Mesangial cell (primary cell): ENCODE measurements around a stretch of chr5.

GRCh38 chr5:95878035-95878704 is 55.6 kb upstream of the GLRX start:
- RAMPAGE, long total RNA: no peak

DNA sequence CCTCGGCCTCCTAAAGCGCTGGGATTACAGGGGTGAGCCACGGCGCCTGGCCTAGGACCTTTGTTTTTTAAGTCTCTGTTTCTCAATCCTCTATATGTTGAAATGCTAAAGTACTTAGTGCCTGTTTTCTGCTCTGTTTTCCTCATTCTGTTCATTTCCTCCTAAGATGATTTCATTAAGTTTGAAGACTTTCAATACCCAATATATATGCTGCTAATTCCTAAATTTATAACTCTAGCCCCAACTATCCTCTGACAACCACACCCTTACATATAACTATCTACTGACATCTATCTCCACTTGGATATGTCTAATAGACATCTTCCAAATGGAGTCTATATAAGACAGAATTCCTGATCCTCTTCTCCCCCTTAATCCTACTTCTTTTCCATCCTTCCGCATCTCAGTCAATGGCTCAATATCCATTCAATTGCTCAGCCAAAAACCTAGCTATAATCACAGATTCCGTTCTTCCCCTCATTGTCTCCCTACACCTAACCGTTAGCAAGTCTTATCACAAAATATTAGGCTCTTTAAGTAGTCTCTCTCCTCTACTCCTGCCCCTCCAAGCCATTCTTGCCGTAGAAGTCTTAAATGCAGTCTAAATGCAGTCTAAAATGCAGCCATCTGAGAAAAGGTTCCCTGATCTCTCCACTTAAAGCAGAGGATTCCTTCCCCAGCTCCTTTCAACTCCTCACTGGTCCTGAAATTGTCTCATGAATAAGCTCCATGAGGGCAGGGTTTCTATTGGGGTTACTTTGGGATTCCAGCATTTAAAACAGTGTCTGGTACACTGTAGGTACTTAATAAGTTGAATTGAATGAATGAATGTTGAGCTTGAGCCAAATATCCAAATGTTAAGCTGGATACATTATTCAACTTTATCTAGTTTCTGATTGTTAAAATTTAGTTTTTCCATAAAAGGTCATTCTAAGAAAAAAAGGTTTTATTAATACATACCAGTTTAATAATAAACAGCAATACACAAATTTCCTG is 57.9 kb downstream of the ELL2 start:
- RAMPAGE, long total RNA: no peak

GRCh38 chr5:95932698-95933776 is 28.6 kb downstream of the ELL2 start:
- RAMPAGE, long total RNA: no peak

GRCh38 chr5:95944826-95945523 is 16.7 kb downstream of the ELL2 start:
- RAMPAGE, long total RNA: no peak

DNA sequence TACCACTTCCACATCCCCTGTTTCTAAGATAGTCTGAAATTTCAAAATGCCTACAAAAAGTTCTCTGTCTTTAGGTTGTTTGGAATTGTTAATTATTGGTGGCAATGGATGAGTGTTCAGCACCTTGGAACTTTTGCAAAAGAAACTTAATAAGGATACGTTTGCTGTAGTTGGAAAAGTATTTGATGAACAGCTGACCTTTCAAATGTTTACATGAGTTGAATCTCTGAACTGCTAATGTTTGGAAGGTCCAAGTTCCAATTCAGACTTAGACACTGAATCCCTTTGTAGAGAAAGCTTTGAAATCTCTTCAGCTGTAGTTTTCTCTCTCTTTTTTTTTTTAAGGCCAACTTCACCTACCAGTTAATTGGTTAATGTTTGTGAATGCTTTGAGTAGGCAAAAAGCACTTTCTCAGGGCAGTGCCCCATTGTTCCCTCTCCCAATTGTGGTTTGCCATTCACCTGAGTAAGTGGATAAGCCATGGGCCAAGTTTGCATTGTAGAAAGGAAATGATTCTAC is 156.3 kb upstream of the ELL2 start:
- RAMPAGE, long total RNA: no peak

GRCh38 chr5:96145839-96146477 is 184.3 kb upstream of the ELL2 start:
- RAMPAGE, long total RNA: no peak

DNA sequence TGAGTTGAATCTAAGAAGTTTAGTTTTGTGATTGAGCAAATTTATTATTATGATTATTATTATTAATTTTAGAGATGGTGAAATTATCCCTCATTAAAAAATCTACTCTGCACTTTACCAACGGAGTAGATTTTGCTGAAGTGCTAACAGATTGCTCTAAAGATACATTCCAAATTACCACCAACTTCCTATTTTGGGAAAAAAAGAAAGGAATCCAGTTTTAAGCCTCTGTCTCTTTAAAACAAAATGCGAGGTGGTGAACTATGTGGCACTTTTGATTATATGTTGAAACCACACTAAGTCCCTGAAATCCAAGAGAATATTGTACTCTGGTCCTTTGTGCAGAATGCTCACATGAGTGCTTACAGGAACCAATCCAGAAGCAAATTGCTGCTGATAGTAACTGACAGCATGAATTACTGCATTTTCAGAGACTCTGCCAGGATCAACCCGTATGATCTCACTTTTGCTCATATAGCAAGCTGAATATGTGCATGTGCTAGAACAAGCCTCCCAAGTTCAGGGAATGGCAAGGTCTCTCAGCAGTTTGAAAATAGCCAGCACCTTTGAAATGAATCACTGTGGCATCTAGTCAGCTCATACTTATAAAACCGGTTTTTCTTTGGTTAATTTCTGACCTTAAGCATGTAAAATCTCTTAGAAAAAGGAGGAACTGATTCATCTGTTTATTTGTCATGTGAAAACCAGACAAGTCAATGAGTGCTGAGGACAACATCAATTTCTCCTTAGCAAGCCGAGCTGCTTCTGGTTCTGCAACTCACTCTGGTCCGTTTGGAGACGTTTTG is 215.6 kb upstream of the ELL2 start:
- RAMPAGE, long total RNA: no peak

DNA sequence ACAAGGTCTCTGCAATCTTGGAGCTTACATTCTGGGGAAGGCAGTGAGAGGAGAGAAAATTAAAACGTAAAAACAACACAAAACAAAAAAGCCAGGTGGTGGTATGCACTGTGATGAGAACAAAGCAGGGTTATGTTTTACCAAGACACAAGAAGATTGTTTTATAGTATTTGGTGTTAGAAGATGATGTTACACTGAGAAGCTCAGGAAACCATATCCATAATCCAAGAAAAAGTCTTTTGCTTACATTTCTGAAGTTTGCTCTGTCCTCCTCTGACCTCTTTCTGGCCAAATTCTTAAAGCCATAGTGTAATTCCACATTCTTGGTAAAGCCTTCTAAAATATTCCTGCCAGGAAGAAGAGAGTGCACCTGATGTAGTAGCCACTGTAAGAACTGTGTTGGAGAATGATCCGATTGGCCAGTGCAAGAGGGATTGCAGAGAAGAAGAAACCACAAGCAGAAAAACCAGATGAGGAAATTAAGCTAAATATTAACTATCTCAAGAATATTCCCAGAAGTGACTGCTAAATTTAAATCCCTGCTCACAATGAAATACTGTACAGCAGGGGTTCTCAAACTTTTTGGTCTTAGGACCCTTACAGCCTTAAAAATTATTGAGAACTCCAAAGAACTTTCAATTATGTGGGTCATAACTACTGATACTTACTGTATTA is 218.3 kb downstream of the PCSK1 start:
- RAMPAGE, long total RNA: no peak

DNA sequence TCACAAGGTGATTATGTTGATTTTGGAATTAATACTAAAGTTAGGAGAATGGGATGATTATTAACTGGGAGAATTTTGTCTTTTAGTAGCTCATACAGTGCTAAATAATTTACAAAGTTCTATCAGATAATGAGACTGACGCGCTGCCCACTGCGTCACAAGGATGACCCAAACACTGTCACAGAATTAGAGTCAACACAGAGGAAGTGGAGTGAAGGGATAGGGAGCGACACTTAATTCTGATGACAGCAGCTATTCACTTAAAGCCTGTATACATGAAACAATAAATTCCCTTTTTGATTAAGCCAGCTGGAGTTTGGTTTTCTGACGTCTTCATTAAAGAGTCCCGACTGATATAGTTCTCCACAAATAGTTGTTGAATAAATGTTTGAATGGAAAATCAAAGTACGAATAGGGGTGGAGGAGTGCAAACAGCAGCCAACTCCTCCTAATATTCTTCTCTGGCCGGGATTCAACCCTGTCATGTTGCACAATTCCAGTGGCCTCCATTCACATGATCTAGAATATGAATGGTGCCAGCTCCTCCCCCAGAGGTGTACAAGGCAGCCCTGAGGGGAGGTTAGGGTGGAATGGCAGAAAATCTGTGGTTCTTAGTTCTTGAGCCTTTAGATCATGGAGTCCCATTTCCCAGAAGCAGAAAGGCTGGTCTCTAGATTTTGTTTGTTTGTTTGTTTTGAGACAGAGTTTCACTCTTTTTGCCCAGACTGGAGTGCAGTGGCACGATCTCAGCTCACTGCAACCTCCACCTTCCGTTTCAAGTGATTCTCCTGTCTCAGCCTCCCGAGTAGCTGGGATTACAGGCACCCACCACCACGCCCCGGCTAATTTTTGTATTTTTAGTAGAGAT is 140.2 kb downstream of the PCSK1 start:
- RAMPAGE, long total RNA: no peak

DNA sequence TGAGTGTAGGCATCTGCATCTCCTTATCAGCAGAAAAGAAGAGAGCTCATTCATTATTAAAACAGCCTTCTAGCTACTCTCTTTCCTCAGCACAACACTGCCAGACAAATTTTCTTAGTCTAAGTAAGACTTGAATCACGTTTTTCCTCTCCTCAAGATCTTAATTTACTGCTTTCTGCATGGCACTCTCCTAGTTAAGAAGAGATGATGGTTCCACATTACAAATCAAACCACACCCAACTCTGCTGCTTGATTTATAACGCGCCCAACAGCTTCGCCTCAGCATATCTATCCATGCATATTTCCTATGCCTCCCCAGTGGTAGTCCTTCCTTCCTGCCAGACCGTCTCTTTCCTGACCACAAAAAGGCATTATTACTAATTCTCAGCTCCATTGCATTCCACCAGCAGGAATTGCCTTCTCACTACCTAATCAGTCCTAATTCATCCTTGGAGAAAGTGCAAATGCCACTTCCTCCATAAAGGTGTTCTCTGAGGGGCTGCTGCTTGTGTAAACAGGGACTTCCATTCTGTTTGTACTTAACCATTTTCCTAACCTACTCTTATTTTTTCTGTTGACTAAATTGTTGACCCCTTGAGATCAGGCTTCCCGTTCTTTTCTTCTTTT is 95.0 kb upstream of the CAST start:
- RAMPAGE, long total RNA: no peak

DNA sequence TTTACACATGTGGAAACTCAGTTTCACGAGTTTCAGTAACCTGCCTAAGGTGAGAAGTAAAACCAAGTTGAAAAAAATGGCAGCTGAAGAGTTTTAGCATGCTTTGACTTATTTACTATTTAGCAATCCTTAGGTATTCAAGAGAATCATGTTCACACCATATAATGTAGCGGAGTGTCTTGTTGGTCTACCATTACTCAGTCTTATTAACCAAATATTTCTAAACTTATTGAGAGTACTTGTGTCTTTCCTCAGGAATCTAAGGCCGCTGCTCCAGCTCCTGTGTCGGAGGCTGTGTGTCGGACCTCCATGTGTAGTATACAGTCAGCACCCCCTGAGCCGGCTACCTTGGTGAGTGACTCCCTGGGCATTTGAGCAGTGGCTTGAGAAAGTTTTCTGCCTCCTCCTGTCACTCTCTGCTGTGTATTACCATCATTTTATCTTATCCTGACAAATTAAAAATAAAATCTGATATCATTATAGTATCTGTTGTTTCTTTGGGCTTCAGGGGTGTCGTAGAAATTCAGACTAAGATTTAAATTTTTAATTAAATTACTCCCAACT is 57.3 kb downstream of the ERAP1 start:
- RAMPAGE, long total RNA: no peak

GRCh38 chr5:96764883-96765553 is 42.7 kb downstream of the ERAP1 start:
- RAMPAGE, long total RNA: no peak

DNA sequence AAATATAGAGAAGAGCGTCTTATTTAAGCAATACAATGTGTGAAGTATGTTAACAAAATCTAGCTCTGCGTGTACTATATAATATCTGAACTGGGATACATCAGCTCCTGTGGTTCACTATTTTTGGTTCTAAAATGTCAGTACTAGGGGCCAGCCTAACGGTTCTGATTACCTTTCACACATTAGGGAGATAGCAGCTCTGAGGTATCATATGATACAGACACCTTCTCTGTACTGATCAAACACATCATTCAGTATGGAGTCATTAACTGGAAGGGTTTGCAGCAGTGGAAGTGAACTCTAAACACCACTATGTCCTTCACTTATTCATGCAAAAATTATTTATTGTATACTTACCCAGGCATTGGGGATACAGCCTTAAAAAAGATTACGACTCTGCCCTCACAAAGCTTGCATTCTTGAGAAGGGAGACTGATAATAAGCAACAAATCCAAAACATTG is 2.1 kb upstream of the LNPEP start:
- RAMPAGE, long total RNA: no peak

- RAMPAGE, long total RNA: no peak
Observed at GRCh38 chr5:96960879-96961517, 25.1 kb downstream of the LNPEP start.

DNA sequence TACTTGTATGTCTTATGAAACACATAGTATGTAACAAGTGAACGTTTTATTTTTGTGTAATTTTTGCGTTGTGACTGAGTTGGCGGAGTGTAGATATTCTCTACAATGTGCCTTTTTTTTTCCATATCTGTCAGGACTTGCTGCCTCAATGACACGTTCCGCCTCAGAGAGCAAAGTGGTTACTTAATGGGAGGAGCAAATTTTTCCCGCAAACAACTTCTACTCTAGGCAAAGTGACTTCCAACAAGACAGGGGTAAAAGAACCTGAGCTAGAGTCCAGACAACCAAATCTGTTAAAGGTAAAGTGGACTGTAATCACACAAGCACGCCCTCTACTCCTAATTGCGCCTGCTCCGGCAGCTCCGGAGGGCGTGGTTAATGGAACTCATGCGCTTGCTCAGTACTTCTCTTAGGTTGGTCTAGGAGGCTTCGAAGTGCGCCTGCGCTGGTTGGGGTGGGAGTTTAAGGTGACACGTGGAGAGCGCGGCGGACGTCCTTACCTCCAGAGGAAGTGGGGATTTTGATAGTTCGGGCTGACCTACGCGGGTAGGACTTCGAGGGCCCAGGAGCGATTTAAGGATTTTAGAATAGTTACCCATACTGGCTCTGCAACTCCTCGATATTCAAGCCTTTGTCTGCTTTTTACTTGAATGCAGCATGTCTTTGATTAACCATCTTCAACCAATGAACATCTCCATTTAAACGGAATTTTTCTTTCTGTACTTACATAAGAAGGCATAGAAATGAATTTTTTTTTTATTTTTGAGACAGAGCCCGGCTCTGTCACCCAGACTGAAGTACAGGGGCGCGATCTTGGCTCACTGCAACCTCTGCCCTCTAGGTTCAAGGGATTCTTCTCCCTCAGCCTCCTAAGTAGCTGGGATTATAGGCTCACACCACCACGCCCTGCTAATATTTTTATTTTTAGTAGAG is 590 bp upstream of the RIOK2 start:
- RAMPAGE, long total RNA: no peak

- RAMPAGE, long total RNA: no peak
Observed at GRCh38 chr5:98786618-98787059, 13.2 kb downstream of the RGMB start.

- RAMPAGE, long total RNA: no peak
Observed at GRCh38 chr5:98888843-98889683, 39.7 kb downstream of the CHD1 start.

- RAMPAGE, long total RNA: no peak
Observed at GRCh38 chr5:98909060-98910383, 19.3 kb downstream of the CHD1 start.

DNA sequence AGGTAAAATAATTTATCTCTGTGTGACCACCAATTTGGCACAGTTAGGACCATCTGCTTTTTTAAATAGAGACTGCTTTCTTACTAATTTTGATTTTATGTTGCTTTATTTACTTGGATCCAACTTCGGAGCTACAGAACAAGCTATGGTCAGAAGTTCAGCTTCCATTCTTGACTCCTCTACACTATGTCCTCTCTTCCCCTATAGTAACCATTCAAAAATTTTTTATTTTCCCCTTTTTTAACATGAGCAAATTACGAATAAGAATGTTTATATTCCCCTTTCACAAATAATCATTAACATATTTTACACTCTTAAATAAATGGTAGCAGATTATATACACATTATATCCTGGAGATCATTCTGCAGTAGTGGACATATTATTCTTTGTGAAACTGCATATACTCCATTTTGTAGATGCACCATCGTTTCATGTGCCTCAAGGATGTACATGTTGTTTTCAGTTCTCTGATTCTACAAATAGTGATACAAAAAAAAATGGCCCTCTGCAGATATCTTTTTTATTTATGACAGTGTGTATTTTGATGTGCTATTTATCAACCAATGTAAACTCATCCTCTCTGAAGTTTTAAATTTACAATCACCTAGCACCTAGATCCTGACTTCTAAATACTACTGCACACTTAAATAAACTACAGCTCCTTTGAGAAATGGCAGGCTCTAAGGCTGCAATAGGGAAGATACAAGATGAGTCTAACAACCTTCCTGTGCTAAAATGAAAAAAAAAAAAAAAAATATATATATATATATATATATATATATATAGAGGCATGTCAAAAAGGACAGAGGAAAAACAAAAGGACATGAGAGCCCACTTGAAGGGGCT is 18.2 kb downstream of the CHD1 start:
- RAMPAGE, long total RNA: no peak

DNA sequence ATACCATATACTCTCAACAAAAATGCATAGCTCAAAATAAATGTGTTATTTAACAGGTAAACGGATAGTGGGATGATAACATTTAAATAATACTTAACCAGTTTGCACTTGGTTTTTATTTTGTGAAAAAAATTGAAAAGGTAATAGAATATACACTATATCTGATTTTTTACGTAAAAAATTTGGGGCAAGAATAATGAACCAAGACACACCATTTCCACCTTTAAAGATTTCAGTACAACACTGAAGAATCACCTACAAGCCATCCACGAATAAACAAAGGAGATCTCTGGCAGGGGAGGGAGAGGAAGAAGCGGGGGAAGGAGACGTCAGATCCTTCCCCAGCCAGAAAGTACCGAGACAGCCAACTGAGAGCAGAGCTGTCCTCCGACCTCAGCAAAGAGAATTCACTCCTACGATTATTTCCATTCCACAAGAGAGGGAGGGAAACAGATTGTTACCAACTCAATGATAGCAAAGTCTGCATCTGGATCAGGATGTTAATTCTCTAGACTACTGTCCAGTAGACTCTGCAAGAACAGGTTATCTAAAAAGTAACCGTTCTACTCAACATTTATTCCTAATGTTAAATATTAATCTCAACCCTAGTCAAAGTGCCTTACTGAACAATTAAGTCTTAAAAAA is 1.6 kb downstream of the CHD1 start:
- RAMPAGE, long total RNA: no peak